ENCODE measurements around the gene FRAT1.

DNA sequence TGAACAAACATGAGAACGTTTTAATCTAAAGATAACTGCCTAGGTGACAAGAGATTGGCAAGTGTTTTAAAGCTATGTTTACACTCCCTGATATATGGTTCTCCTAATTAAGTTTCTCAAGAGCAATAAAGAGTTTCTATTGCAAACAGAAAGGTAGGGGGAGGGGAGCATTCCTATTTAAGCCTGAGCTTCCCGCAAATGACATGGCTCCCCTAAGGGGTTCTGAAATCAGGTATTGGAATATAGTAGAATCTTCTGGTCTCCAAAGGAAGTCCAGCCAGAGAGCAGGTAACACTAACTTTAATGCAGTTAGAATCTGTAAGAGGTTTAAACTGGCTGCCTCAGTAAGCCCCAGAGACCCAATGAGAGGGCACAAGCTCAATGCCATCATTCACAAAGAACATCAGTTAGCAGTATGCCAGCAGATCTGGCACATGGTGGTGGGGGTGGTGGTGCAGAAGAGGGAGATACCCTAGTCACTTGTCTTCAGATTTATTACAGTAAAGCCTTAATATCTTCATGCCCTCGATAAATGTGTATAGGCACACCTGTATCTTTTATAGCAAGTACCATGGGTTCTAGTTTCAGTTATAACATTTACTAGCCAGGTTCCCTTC, 86.3 kb downstream of the SORBS1 start:
- RRBS: no CpG with 5 or more reads among the region's 3 CpGs

DNA sequence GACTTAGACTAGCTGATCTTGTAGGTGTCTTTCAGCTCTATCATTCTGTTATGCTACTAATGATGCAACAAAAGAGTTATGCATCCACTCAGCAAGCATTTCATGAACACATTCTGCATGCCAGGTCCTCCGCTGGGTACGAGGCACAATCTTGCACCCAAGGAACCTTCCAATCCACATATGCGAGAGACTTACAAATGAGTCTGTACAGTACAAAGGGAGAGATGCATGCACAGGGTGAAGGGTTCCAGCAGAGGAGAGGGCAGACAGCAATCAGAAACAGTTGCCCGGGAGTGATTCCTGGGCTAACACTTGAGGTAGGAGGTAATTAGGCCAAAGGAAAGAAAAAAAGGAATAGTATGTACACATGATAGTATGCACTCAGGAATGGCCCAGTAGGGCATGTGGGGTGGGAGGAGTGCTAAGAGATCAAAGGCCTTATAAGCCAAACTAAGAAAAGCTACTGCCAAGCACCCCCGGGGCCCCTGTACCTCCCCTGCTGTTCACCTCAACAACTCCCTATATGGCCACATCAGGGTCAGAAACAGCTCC, 80.5 kb downstream of the SORBS1 start:
- RRBS: no CpG with 5 or more reads among the region's 5 CpGs

DNA sequence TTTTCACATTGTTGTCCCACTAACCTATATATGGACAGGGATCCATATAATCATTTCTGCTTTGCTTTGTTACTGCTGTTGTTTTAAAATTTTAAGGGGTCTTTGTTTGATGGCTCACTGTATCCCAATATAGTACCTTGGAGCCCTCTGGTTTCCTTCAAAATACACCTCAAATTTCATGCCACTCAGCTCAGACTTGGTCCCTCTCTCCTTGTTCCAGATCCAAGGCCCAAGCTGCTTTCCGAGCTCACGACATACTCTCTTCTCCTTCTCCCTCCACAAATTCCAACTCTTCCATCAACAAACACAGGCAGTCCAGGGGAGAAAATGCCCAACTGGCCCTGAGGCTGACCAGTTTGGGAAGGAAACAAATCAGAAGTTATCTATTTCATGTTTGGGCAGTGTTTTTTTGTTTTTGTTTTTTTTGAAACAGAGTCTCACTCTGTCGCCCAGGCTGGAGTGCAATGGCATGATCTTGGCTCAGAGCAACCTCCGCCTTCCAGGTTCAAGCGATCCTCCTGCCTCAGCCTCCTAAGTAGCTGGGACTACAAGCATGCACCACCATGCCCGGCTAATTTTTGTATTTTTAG, 65.6 kb downstream of the SORBS1 start:
- RRBS: no CpG with 5 or more reads among the region's 6 CpGs

- RRBS: no CpG with 5 or more reads among the region's 1 CpG
Observed at GRCh38 chr10:95502655-95503520, 58.3 kb downstream of the SORBS1 start.

- RRBS: no CpG with 5 or more reads among the region's 10 CpGs
Observed at GRCh38 chr10:95535910-95536597, 25.1 kb downstream of the SORBS1 start.

GRCh38 chr10:95613300-95613913, 43.1 kb downstream of the ALDH18A1 start:
- RRBS: no CpG with 5 or more reads among the region's 3 CpGs

DNA sequence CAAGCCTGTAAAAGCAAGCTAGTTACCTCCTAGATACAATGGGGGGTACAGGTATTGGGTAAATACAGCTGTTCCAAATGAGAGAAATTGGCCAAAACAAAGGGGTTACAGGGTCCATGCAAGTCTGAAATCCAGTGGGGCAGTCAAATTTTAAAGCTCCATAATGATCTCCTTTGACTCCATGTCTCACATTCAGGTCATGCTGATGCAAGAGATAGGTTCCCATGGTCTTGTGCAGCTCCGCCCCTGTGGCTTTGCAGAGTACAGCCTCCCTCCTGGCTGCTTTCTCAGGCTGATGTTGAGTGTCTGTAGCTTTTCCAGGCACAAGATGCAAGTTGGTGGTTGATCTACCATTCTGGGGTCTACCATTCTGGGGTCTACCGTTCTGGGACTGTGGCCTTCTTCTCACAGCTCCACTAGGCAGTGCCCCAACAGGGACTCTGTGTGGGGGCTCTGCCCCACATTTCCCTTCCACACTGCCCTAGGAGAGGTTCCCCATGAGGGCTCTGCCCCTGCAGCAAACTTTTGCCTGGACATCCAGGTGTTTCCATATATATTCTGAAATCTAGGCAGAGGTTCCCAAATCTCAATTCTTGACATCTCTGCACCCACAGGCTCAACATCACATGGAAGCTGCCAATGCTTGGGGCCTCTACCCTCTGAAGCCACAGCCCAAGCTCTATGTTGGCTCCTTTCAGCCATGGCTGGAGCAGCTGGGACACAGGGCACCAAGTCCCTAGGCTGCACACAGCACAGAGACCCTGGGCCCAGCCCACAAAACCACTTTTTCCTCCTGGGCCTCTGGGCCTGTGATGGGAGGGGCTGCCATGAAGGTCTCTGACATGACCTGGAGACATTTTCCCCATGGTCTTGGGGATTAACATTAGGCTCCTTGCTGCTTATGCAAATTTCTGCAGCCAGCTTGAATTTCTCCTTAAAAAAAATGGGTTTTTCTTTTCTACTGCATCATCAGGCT, 33.3 kb upstream of the CC2D2B start:
- RRBS: no CpG with 5 or more reads among the region's 2 CpGs

GRCh38 chr10:96521602-96522480, 8.1 kb upstream of the TLL2 start:
- RRBS: no CpG with 5 or more reads among the region's 6 CpGs

DNA sequence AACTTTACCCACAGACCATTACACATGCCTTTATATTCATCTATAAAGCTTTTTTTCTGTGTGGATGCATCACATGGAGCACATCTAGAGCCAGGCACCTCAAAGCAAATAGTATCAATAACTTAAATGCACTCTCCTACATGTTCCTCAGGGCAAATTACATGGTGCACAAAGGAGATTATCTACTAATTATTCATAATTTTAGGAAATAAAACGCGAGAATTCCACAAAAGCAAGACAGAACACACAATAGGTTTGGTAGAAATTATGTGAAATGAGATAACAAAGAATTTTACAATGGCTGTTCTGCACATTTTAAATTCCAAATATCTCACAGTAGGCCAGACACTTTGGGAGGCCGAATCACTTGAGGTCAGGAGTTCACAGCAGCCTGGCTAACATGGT, 33.5 kb upstream of the TLL2 start:
- RRBS: no CpG with 5 or more reads among the region's 3 CpGs

- RRBS: no CpG with 5 or more reads among the region's 1 CpG
Observed at GRCh38 chr10:96551206-96551491, 35.7 kb downstream of the TM9SF3 start.

DNA sequence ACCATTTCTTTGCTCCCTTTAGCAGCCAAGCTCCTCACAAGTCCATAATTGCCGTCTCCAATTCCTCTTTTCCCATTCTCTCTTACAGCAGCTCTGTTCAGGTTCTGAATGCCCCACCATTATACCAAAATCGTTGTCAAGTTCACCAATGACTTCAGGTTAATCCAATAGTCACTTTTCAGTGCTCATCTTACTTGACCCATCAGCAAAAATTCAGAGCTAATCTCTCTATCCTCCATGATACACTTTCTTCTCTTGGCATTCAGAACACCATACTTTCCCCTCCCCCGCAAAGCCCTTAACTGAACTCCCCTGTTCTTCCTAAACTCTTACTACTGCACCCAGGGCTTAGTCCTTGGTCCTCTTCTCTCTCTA, 30.1 kb downstream of the TM9SF3 start:
- RRBS: no CpG with 5 or more reads among the region's 3 CpGs

DNA sequence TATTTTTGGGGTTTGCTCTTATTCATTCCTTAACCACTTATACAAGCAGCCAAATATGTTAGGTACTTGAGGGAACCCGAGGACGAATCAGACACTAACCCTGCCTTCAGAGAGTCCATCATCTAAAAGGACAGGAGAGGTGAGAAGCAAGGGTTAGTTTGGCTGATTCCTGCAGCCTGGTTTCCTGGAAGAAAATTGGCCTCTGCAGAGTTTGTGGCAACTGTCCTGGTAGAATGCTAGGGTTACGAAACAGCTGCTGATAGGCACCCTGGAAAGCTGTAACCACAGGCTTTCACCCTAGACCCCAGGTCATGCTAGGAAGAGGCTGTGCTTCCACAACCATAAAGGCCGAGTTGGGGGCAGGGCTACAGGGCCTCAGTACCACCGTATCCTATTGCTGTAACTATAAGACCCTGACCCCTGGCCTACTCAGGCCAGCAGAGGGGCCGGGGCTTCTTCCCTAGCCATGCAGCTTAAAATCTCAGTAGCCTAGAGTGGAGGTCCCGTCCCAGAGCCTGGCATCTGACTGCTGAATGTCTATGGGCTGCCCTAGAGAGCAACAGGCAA, 62.1 kb downstream of the PIK3AP1 start:
- RRBS: no CpG with 5 or more reads among the region's 7 CpGs

- RRBS: no CpG with 5 or more reads among the region's 32 CpGs
Observed at GRCh38 chr10:96750071-96750803, 29.9 kb upstream of the PIK3AP1 start.

- RRBS: 1% methylated on average over 19 of the region's 43 CpGs
Observed at GRCh38 chr10:96832359-96832716, 240 bp downstream of the LCOR start.

GRCh38 chr10:96834128-96834866, 2.2 kb downstream of the LCOR start:
- RRBS: no CpG with 5 or more reads among the region's 9 CpGs

GRCh38 chr10:96872070-96872887, 40.2 kb downstream of the LCOR start:
- RRBS: no CpG with 5 or more reads among the region's 7 CpGs

- RRBS: no CpG with 5 or more reads among the region's 5 CpGs
Observed at GRCh38 chr10:96917192-96917940, 85.3 kb downstream of the LCOR start.

DNA sequence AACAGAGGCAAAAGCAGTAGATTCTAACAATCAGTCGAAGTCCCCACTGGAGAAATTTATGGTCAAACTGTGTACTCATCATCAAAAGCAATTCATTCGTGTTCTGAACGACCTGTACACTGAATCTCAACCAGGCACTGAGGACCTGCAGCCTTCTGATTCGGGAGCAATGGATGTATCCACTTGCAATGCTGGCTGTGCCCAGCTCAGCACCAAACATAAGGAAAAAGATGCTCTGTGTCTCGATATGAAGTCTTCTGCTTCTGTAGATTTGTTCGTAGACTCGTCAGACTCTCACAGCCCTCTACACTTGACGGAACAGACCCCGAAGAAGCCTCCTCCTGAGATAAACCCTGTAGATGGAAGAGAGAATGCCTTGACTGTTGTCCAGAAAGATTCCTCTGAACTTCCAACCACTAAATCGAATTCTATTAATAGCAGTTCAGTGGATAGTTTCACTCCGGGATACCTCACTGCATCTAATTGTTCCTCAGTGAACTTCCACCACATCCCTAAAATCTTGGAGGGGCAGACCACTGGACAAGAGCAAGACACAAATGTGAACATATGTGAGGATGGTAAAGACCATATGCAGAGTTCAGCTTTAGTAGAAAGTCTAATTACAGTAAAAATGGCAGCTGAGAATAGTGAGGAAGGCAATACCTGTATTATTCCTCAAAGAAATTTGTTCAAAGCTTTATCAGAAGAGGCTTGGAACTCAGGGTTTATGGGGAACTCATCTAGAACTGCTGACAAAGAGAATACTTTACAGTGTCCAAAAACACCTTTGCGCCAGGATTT, 148.9 kb downstream of the LCOR start:
- RRBS: no CpG with 5 or more reads among the region's 12 CpGs

DNA sequence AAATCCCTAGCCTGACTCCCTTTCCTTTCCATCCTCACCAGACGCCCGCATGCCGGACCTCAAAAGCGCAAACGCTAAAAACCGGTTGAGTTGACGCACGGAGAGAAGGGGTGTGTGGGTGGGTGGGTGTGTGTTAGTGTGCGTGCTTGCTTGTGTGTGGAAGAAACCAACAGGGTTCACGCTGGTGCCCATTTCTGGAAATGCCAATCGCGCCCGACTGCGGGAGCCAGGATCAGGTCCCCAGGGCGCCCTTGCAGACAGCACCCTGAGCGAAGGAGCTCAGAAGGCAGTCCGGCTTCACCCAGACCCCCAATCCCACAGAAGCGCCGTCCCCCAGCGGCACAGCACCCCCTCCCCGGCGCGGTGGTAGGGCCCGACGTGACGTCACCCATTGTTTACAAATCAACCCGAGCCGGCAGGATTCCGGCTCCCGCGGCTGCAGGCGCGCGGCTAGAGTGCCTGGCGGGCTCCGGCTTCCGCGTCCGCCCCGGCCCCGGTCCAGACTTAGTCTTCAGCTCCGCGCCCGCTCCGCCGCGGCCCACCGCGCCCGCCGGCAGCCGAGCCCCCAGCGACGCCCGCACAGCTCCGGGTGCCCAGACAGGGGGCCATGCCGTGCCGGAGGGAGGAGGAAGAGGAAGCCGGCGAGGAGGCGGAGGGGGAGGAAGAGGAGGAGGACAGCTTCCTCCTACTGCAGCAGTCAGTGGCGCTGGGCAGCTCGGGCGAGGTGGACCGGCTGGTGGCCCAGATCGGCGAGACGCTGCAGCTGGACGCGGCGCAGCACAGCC, at the start of gene FRAT1:
FRAT1 (plus strand) TSS at position 425 of the 785 bp plus-strand sequence.
- RRBS: 1% methylated on average over 25 of the region's 71 CpGs